Thoracic aorta (tissue), 1 donor: ENCODE data around the gene UBL3.

- RAMPAGE, long total RNA = no peak
Measured at GRCh38 chr13:28138679-28139527, 558 bp downstream of the PAN3 start.

DNA sequence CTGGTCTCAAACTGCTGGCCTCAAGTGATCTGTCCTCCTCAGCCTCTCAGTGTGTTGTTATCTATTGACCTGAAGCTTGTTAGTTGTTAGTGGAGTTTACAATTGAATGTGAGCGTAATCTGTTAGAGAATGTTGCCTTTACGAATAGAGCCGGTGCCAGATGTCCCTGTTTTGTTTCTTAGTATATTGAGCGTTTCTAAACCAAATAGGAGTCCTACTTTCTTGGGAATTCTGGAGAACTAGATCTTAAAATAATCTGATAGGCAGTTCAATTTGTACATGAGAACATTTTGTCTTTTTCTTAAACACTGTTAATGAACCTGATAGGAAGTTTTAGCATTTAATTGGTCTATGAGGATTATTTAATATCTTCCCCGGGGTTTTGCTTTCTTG, 1.8 kb downstream of the PAN3 start:
- RAMPAGE, long total RNA = no peak

DNA sequence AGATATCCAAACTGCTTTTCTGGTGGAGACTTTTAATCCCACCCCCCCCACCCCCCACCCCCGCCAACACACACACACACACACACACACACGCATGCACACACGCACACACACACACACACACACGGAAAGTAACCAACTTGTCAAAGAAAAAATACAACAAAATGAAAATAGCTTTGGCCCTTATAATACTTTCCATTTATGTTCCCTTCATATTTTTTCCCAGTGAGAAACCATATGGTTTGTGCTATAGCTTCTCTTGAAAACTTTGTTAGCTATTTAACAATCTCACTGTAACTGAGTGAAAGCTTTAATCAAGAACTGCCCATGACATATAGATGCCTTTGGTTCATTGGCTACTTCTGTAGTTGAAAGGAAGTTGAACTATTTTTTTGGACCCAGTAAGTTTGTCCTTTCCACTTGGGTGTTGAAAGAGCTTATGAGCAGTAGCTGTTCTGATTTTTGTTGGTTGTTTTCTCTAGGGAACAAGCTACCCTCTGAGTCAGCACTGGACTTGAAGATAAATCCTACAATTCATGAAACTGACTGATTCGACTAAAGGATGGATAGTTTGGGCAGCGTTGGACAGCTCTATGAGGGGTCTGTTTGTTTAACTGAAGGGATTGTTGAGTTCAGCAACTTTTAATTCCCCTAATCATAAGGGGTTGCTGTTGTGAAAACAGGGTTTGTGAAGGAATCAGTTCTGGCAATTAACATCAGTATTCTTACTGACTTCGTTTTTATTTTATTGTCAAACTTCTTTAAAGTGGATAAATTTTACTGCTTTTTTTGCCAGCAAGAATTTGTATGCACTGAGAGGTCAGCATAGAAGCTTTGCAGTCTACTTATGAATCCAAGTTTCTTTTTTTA, 101.0 kb downstream of the PAN3 start:
- RAMPAGE, long total RNA = no peak

DNA sequence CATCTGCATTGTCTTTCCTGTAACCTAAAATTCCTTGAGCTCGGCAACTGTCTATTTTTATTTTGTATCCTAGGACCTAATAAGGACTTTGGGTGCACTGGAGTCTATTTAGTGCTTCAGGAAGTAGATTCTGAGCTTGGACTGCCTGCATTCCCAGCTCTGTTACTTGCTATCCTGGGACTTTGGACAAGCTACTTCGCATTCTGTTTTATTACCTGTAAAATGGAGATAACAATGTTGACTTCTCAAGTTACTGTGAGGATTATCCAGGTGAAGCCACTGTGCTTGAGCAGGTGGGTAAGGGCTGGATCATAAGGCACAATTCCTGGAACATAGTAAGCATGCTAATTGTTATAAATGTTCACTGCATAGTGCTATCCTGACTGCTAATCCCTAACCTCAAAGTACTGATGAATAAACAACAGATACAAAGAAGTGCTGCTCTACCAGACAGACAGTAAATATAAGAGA, 50.7 kb upstream of the FLT1 start:
- RAMPAGE, long total RNA = no peak

- RAMPAGE, long total RNA = no peak
Measured at GRCh38 chr13:28753411-28753996, 34.7 kb upstream of the SLC46A3 start.

- RAMPAGE, long total RNA = no peak
Measured at GRCh38 chr13:28983521-28983987, 163.4 kb downstream of the MTUS2 start.

GRCh38 chr13:29117138-29117484, 297.0 kb downstream of the MTUS2 start:
- RAMPAGE, long total RNA = no peak

GRCh38 chr13:29513133-29513935, 82.2 kb downstream of the SLC7A1 start:
- RAMPAGE, long total RNA = no peak

- RAMPAGE, long total RNA = no peak
Measured at GRCh38 chr13:29849350-29850142, 871 bp downstream of the UBL3 start.

- RAMPAGE, long total RNA = start-site peak on the minus strand at chr13:29850582-29850635, 33 reads
Measured at GRCh38 chr13:29850143-29850723, at the start of gene UBL3. Gene UBL3 (minus strand): TSS chr13:29850617.

DNA sequence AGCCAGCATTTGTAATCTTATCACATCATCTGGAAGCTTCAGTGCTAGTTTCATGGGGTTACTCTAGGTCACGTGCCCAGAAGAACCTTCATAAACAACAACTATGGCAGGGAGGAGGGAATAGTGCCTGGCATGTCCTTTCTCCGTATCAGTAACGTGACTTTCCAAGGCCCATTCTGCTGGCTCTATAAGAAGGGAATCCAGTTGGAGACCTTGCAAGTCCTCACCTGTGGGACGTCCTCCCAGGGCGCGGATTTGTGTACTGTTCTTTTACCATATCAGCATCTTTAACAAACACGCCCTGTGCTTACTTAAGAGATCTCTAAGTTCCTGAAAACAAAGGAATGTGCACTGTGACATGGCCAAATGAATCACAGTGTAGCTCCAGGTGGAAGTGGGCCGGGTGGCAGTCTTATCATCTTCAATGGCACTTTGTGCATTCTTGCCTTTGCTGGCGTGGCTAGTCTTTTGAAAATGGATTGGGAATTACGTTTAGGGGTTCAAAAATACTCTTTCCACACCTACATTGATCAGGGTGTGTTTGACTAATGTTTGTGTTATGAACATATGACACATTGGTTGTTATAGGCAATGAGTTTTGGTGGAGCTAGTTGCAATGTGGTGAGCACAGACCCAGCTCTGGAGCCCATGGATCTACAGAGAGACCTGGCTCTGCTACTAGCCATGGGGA, 222.1 kb upstream of the UBL3 start:
- RAMPAGE, long total RNA = no peak

DNA sequence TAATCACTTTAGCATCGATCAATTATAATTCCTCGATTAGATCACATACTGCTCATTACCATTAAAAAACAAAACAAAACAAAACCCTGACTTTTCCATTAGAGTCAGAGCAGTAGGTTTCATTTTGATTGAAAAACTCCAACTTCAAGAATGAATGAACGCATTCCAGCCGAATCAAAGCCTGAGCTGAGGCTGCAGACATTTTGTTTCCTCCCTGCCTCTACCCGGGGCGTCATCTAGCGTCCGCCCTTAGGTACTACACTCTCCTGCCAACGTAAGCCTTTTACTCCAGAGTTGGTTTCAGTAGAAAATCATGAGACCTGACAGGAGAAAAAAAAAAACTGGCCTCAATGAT, 194.5 kb downstream of the KATNAL1 start:
- RAMPAGE, long total RNA = no peak

GRCh38 chr13:30142792-30143302, 164.5 kb downstream of the KATNAL1 start:
- RAMPAGE, long total RNA = no peak

GRCh38 chr13:30364760-30365309, 57.5 kb upstream of the UBE2L5 start:
- RAMPAGE, long total RNA = no peak

DNA sequence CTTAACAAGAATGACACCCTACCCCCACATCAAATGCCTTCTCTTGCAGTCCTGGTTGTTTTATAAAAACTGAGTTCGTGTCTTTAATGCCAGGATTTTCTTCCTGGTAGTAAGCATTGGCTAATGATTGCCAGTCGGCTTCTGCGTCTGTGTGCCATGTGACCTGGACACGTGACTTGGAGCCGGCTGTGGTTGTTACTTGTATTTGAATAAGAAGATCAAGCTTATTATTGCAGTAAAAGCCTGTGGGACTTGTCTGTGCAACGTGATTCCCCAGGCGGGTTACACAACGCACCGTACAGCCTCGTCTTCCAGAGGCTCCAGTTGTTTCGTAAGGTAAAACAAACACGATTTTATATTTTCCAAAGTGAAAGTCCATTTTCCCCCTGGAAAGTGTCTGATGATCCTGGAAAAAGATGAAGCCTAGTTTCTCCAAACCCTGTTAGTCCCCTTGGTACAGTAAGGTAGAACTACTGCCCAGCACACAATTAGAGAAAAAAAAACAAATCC, 26.8 kb upstream of the UBE2L5 start:
- RAMPAGE, long total RNA = no peak

DNA sequence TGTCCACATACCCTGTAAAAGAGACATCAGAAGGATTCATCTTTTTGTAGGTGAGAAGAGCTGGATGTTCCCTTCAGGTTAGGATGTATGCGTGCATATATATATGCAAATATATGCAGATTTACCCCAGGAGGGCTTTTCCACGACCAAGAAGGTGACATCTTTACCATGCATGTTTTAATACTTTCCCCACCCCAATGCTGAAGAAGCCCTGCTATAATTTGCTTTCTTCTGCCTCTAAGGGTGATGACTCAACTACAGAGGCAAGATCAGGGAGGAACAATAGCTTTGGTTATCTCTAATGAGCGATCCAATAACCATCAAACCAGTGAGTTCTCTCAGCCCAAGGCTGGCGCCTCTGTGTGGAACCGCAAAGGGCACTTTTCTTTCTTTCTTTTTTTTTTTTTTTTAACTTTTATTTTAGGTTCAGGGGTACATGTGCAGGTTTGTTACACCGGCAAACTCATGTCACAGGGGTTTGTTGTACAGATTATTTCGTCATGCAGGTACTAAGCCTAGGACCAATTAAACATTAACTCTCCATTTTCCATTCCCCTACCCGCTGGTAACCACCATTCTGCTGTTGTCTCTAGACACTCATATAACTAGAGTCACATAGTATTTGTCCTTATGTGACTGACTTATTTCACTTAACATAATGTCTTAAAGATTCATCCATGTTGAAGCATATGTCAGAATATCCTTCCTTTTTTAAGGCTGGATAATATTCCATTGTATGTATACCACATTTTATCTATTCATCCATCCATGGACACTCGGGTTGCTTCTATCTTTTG, 25.7 kb upstream of the UBE2L5 start:
- RAMPAGE, long total RNA = no peak

DNA sequence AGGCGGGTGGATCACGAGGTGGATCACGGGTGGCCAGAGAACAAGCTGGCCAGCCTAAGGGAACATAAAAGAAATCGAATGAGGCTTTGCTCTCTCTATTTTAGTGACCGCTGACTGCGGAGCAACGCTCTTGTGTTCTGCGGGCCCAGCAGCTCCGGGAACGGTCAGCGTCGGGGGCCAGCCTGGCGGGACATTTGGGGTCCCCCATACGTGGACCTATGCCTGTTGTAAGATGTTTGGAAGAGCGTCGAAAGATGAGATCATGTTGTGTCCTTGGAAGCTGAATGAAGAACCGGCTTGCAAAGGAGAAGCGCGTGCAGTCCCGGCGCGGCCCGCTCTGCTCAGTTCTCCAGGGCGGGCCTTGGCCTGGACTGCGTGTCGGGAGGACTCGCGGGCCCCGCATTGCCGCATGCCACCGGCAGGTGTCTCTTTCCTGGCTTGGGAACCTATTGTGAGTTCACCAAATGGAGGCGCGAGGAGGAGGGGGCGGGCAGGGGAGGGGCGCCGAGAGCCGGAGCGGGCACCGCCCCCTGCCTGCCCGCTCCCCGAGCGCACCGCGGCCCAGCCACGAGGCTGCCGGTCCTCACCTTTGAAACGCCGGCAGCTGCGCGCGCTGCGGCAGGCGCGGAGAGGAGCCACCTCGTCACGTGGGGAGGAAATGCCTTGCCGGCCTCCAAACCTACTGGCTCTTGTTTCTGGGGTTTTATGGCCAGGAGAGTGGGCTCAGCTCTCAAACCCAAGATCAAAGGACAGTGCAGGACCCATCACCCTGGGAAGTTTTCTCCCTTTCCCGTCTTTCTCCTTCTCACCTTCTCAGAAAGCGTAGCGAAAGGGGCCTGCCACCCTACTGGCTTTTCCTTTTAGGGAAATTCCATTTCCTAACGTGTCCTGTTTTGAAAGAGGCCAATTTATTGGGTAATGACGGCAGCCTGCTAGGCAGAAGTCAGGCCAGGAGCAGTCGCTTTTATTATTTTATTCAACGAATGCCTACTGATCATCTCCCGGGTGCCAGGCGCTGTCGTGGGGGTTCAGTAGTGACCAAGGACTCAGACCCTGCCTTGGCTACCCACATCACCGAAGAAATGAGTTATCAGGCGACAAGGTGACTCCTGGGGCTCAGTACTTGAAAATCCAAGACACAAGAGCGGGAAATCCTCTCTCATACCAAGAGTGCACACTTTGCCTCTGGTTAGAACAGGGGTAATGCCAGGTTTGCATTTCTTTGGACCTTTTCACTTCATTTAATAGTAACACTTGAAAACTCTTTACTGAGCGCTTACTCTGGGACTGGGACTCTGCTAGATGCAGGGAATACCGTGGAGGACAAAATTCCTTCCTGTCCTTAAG, 13.8 kb upstream of the UBE2L5 start:
- RAMPAGE, long total RNA = no peak

DNA sequence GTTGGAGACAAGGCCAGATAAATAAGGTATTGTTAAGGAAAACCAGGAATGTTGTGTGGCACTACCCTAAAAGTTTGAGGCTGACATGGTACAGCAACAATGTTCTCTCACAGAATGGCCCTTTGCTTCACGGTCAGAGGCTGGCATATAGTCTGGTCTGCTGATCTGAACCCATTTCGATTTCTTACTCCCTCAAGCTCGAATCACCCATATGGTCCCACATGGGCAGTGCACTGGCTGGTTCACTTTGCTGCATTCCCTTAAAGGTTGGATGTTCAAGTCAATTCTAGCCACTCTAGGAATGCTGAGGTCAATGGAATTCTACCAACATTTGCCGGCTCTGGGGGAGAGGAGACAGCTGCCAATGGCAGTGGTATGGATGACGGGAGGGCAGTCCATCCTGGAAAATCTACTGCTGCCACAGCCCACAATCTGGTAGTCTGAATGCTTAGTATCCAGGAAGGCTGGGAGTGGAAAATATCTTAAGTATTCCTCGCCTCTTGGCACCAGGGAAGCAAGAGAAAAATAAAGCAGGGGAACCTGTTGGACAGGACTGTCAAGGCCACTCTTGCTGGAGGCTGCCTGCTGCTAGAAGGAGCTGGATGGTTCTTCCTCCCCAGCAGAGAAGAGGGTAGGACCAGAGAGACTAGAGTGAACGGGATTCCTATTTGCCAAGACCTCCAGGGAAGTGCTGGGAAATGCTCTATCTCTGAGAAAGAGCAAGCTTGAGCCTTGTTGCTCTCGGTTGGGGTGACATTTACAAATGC, 20.5 kb upstream of the HMGB1 start:
- RAMPAGE, long total RNA = no peak

GRCh38 chr13:30572708-30573305, 44.9 kb upstream of the USPL1 start:
- RAMPAGE, long total RNA = no peak

GRCh38 chr13:30623395-30624093, 5.8 kb downstream of the USPL1 start:
- RAMPAGE, long total RNA = no peak